Spinal cord (tissue), 3 donors: ENCODE measurements around a stretch of chr13.

GRCh38 chr13:110106783-110107265, 200.1 kb downstream of the COL4A1 start:
- PRO-cap = no peak
- RAMPAGE, long total RNA = no peak

GRCh38 chr13:110162108-110162495, 144.9 kb downstream of the COL4A1 start:
- PRO-cap = no peak
- RAMPAGE, long total RNA = no peak

DNA sequence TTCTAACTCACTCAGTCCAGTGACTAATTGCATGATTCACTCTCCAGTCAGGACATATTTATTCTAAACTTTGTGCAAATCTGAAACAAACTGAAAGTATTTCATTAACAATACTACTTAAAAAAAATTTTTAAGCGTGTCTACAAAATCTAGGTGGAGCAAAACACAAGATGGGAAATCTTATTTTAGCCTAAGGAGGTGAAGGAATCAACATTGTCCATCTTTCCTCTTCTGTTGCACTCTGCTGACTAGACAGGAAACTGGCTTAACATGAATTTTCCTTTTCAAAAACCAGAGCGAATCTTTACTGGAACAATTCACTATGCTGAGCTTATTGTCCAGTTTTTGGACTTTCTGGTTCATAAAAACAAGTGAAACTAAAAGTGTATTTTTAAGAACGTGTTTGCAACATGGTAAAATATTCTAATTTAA, 47.7 kb downstream of the COL4A1 start:
- PRO-cap = no peak
- RAMPAGE, long total RNA = no peak

GRCh38 chr13:110280959-110281508, 25.9 kb downstream of the COL4A1 start:
- PRO-cap = no peak
- RAMPAGE, long total RNA = no peak

- PRO-cap = no peak
- RAMPAGE, long total RNA = no peak
Measured at GRCh38 chr13:110303964-110304994, 2.7 kb downstream of the COL4A1 start.

- PRO-cap = no peak
- RAMPAGE, long total RNA = no peak
Measured at GRCh38 chr13:110308302-110308876, 1.3 kb downstream of the COL4A2 start.

DNA sequence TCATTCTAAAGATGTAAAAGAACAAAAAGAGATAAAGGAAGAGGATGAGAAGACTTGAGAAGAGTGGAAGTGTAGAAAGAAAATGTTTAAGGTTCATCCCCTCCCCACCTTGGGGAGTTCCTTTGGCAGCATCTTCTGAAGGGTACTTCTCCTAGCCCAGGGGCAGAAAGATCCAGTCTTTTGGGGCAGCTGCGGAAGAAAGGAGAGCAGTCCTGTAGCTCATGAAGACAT, 33.3 kb downstream of the COL4A2 start:
- PRO-cap = no peak
- RAMPAGE, long total RNA = no peak

GRCh38 chr13:110361014-110362209, 54.3 kb downstream of the COL4A2 start:
- PRO-cap = no peak
- RAMPAGE, long total RNA = no peak

DNA sequence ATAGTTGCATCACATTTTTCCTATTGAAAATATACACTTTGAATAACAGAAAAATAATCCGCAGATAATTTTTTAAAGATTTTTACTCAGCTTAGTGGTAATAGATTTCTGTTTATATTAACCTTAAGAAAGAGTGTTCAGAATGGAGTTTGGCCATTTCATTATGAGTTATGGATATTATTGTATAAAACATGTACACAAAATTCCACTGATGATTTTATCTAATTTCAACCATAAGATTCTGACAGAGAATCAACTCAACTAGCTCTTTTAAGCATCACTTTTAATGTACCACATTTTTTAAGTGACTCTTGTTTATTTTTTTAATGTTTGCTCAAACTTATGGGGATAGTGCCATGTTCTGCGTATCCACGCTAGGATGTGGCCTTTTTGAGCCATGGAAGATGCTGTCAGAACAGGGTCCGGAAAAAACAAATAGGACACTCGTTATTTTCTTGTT, 75.8 kb downstream of the COL4A2 start:
- PRO-cap = no peak
- RAMPAGE, long total RNA = no peak

- PRO-cap = no peak
- RAMPAGE, long total RNA = no peak
Measured at GRCh38 chr13:110387331-110387931, 80.3 kb downstream of the COL4A2 start.

- PRO-cap = no peak
- RAMPAGE, long total RNA = no peak
Measured at GRCh38 chr13:110396766-110397481, 89.8 kb downstream of the COL4A2 start.

GRCh38 chr13:110409266-110410426, 102.6 kb downstream of the COL4A2 start:
- PRO-cap = no peak
- RAMPAGE, long total RNA = no peak

DNA sequence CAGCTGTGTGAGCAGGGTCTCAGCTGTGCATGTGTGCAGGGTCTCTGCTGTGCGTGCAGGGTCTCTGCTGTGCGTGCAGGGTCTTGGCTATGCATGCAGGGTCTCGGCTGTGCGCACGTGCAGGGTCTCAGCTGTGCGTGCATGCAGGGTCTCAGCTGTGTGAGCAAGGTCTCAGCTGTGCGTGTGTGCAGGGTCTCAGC, 42.4 kb downstream of the RAB20 start:
- PRO-cap = no peak
- RAMPAGE, long total RNA = no peak

- PRO-cap = no peak
- RAMPAGE, long total RNA = no peak
Measured at GRCh38 chr13:110524404-110525287, 36.9 kb downstream of the RAB20 start.

- PRO-cap = no peak
- RAMPAGE, long total RNA = no peak
Measured at GRCh38 chr13:110536037-110536843, 25.3 kb downstream of the RAB20 start.

DNA sequence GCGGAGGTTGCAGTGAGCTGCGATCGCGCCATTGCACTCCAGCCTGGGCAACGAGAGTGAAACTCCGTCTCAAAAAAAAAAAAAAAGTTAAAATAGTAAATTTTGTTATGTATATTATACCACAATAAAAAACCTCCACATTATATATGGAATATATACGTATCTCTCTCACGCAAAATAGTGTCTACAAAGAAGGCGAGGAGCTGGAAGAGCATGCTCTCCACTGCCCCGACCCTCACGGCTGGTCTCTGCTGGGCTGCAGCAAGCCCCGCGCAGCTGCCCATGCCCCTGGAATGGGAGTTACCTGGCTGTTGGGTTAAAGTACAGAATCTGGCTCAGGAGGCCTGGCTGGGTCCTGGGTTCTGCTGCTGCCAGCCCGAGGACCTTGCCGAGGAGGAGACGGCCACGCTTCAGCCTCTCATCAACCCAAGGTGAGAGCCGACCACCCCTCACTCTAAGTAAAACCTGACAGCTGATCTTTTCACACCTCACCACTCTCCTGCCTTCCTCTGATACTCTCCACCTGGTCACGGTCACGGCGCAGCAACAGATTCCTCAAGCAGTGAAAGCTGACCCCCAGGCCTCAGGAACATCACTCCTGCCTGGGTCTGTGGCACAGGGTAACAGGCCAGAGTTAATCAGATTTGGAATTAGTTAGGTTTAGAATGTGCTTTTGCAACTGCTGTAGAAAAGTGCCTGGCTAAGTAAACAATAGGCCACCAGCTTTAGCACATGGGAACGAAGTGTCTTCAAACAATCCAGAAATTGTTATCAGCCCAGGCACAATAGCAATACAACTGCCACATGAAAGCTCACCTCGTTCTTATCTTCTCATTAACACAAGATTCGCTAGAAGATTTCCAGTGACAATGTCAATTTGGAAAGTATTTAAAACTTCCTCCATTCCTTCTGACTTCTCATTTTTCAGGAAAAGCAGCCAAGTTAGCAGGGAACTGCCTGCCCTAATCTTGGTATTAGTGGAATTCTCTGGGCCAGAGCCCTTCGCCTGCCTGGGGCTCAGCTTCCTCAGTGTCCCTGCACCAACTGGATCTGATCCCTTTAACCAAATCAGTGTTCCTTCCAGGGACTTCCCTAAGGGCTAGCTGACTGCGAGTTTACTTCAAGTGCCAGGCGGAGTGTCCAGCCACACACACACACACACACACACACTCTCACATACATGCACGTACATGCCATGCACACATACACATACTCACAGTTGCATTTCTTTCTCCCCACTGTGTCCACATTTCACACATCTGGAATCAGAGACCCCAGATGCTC, 20.4 kb downstream of the RAB20 start:
- PRO-cap = no peak
- RAMPAGE, long total RNA = no peak

- PRO-cap = no peak
- RAMPAGE, long total RNA = no peak
Measured at GRCh38 chr13:110576700-110577302, 15.3 kb upstream of the RAB20 start.

DNA sequence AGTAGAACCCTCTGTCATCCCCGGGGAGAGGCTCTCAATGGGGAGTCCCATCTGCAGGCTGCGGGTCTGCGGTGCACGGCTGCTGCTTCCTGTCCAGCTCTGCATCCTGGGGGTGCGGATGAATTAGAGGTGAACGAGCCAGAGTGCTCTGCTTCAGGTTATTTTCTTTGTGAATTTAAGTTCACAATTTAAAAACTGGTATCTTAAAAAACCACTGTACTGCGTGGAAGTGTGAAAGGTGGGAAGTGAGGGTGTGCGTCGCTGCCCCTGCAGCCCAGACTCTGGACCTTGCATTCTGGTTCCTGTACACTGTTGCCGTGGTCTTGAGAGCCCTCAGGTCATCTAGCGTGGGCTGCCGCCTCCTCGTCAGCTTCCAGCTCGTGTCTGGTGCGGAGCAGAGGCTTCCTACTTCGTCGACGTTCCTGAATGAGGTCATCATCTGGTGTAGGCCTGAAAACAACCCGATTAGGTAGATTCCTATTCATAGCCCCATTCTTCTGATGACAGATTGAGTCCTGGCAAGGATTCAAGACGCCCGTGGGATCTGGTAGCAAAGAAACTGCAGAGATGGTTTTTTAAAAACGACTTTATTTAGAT, 13.5 kb downstream of the NAXD start:
- PRO-cap = no peak
- RAMPAGE, long total RNA = no peak

GRCh38 chr13:110630827-110631179, 15.5 kb downstream of the NAXD start:
- PRO-cap = no peak
- RAMPAGE, long total RNA = no peak

DNA sequence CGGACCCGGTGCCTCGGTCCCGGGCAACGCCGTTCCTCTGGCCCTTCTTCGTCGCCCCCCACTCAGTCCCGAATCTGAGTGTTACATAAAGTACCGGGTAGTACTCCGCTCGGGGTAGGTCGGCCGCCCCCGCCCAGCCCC, 1.1 kb downstream of the ING1 start:
- PRO-cap = no peak
- RAMPAGE, long total RNA = no peak